Heart right ventricle (tissue), 2 donors: Measurements from ENCODE around the genes NUP43 and AKAP12.

- PRO-cap, 2 experiments, result no peak in any of the 2 experiments
These were observed 272.2 kb downstream of the UST start for GRCh38 chr6:149019017-149019461.

- PRO-cap, 2 experiments, result no peak in any of the 2 experiments
These were observed 280.4 kb upstream of the TAB2 start for GRCh38 chr6:149036856-149037786.

DNA sequence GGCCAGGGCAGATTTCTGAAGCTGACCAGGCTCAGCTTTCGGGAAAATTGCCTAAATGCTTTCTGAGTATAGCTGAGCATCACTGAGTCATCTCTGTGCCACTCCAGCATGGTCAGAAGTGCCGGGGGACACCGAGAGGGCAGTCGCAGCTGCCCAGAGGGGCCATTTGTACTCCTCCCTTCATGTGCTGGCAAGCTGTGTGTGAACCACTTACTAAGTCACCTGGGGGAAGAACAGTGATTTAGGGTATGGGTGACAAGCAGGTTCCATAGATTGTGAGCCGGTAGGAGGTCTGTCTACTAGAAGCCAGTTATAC is 147.6 kb upstream of the TAB2 start:
- PRO-cap, 2 experiments, result no peak in any of the 2 experiments

- PRO-cap, 2 experiments, result no peak in any of the 2 experiments
These were observed 59.9 kb upstream of the TAB2 start for GRCh38 chr6:149257443-149258175.

GRCh38 chr6:149318258-149318856 is 845 bp downstream of the TAB2 start:
- PRO-cap, 2 experiments, result peak in 1 of 2 experiments; most common minus-strand start chr6:149318770 (in 1)

DNA sequence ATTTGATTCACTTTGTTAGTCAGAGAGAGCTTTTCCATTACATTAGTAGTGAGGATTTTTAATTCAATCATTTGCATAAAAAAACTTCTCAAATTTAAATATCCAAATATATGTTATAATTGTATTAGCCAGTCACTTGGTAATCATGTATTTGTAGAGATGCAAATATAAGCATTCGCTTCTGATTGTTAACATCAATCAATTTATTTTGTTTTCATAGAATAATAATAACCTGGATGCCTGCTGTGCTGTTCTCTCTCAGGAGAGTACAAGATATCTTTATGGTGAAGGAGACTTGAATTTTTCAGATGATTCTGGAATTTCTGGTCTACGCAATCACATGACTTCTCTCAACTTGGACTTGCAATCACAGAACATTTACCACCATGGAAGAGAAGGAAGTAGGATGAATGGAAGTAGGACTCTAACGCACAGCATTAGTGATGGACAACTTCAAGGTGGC is 22.2 kb upstream of the SUMO4 start:
- PRO-cap, 2 experiments, result no peak in any of the 2 experiments

- PRO-cap, 2 experiments, result no peak in any of the 2 experiments
These were observed 576 bp upstream of the ZC3H12D start for GRCh38 chr6:149485336-149485844.

DNA sequence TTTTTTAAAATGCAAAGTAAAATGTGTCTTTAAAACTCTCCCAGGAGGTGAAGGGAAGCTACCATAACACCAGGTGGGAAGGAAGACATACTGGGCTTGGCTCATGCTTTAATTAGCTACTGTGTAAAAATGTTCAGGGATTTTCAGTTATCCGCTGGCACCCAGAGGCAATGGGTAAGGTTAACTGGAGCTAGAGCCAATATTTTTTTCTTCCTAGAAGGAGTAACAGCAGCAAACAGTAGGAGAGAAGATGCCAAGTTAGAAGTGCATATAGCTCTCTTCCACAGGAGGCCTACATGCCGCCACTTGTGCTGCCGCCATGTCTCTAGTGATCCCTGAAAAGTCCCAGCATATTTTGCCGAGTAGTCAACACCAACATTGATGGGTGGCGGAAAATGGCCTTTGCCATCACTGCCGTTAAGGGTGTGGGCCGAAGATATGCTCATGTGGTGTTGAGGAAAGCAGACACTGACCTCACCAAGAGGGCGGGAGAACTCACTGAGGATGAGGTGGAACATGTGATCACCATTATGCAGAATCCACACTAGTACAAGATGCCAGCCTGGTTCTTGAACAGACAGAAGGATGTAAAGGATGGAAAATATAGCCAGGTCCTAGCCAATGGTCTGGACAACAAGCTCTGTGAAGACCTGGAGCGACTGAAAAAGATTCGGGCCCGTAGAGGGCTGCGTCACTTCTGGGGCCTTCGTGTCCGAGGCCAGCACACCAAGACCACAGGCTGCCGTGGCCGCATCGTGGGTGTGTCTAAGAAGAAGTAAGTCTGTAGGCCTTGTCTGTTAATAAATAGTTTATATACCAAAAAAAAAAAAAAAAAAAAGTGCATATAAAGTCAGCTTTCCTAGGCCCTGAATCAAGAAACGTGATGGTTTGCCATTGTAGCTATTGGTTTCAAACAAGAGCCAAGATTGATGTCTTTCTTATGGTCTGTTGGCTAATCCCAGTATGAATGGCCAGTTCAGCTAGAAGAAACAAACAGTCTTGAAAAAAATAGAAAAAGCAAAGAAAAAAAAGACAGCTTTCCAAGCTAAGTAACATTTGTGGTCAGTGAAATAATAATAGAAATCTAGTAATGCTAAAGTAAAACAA is 27.9 kb downstream of the GINM1 start:
- PRO-cap, 2 experiments, result no peak in any of the 2 experiments

GRCh38 chr6:149745696-149746902 is at the start of gene NUP43:
Gene NUP43, minus strand, starts transcription at chr6:149746529.
- PRO-cap, 2 experiments, result peak in 2 of 2 experiments; most common plus-strand start chr6:149746620 (in 2); most common minus-strand start chr6:149746527 (in 1)

DNA sequence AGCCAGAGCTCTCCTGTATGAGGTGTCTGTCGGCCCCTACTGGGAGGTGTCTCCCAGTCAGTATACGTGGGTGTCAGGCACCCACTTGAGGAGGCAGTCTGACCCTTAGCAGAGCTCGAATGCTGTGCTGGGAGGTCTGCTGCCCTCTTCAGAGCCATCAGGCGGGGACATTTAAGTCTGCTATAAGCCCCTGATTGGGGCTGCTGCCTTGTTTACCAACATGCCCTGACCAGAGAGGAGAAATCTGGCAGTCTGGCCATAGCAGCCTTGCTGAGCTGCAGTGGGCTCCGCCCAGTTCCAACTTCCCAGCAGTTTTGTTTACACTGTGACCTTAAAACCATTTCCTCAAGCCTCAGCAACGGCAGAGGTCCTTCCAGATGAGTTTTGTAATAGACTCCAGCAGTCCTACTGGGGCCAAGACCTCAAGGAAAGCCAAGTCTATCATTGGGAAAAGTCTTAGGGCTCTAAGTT is 2.7 kb downstream of the RAET1E start:
- PRO-cap, 2 experiments, result peak in 1 of 2 experiments; most common plus-strand start position 364 of the sequence (in 1); most common minus-strand start position 231 of the sequence (in 1)

GRCh38 chr6:150115654-150115887 is 27.3 kb upstream of the PPP1R14C start:
- PRO-cap, 2 experiments, result no peak in any of the 2 experiments

- PRO-cap, 2 experiments, result no peak in any of the 2 experiments
These were observed 2.5 kb downstream of the PPP1R14C start for GRCh38 chr6:150145334-150145840.

- PRO-cap, 2 experiments, result peak in 2 of 2 experiments; most common plus-strand start chr6:150177457 (in 2); most common minus-strand start chr6:150177274 (in 2)
These were observed 34.1 kb downstream of the PPP1R14C start for GRCh38 chr6:150176647-150177672.

- PRO-cap, 2 experiments, result no peak in any of the 2 experiments
These were observed 50.2 kb downstream of the IYD start for GRCh38 chr6:150418803-150419662.

- PRO-cap, 2 experiments, result peak in 1 of 2 experiments; most common plus-strand start chr6:150486269 (in 1); most common minus-strand start chr6:150486078 (in 1)
These were observed 113.7 kb upstream of the PLEKHG1 start for GRCh38 chr6:150485836-150486509.

DNA sequence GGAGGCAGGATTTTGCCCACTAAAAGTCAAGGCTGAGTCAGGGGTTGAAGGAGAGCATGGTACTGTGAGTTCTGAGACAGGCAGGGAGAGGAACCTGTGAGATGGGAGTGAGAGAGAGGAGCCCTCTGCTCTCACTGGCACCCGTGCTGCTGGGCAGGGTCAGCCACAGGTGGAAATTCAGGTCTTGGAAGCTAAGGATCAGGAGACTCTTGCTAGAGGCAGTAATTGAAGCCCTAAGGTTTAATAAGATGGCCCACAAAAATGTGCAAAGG is 53.5 kb upstream of the MTHFD1L start:
- PRO-cap, 2 experiments, result no peak in any of the 2 experiments

GRCh38 chr6:150981632-150982519 is 116.4 kb downstream of the MTHFD1L start:
- PRO-cap, 2 experiments, result no peak in any of the 2 experiments

DNA sequence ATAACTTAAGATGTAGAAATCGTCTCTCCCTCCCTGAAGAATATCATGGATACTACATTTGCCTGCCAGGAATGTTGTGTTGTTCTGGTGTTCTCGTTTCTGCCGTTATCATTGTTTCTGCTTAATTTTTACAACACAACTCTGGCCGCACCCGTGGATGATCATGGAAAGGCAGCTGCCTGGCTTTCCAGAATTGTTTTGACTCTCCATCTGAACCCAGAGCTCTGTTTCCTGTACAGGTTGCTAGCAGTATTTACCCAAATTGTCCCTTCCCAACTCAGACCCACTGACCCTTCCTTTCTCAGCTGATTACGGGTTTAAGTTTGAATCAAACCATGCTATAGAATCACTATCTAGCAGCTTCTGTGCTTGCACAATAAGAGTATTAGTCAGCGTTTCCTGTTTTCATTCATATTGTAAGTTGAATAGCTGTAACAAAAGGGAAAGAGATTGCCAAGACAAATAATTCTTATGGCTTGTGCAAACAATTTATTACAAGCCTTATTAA is 139.0 kb downstream of the MTHFD1L start:
- PRO-cap, 2 experiments, result no peak in any of the 2 experiments

GRCh38 chr6:151036160-151036806 is 170.8 kb downstream of the MTHFD1L start:
- PRO-cap, 2 experiments, result peak in 1 of 2 experiments; most common plus-strand start chr6:151036558 (in 1)

GRCh38 chr6:151239460-151240581 is at the start of gene AKAP12:
Gene AKAP12, plus strand, starts transcription at chr6:151239967.
- PRO-cap, 2 experiments, result peak in 2 of 2 experiments; most common plus-strand start chr6:151240410 (in 2); most common minus-strand start chr6:151240245 (in 2)